HGPS cell (cell line): ENCODE measurements around a stretch of chr7.

GRCh38 chr7:36154103-36155135 lies 1.4 kb downstream of the EEPD1 start:
- RRBS = no CpG with 5 or more reads among the region's 46 CpGs

DNA sequence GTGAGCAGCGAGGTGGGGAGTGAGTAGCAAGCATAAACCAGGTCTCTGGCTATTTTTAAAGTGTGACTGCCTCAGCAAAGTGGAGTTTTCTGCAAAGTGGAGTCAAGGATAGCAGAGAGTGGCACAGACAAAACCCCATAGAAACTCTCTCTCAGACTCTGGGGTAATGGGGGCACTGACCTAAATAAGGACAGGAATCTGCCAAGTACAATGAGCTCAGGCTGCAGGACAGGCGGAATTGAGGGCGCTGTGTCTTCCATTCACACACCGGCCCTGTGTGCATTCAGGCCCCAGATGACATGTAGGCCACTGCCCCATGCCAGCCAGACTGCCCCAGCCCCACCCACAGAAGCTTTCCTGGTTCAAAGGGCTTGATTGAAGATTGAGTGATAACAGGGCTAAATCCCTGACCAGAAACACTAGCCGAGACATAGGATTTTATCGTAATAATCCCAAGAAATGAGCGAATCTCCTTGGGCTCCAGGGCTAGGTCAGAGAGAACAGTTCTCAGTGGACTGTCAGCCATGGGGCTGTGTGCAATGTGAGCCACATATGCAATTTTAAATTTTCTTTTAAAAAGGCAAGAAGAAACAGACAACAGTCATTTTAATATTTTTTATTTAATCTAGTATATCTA lies 52.8 kb downstream of the EEPD1 start:
- RRBS = no CpG with 5 or more reads among the region's 7 CpGs

DNA sequence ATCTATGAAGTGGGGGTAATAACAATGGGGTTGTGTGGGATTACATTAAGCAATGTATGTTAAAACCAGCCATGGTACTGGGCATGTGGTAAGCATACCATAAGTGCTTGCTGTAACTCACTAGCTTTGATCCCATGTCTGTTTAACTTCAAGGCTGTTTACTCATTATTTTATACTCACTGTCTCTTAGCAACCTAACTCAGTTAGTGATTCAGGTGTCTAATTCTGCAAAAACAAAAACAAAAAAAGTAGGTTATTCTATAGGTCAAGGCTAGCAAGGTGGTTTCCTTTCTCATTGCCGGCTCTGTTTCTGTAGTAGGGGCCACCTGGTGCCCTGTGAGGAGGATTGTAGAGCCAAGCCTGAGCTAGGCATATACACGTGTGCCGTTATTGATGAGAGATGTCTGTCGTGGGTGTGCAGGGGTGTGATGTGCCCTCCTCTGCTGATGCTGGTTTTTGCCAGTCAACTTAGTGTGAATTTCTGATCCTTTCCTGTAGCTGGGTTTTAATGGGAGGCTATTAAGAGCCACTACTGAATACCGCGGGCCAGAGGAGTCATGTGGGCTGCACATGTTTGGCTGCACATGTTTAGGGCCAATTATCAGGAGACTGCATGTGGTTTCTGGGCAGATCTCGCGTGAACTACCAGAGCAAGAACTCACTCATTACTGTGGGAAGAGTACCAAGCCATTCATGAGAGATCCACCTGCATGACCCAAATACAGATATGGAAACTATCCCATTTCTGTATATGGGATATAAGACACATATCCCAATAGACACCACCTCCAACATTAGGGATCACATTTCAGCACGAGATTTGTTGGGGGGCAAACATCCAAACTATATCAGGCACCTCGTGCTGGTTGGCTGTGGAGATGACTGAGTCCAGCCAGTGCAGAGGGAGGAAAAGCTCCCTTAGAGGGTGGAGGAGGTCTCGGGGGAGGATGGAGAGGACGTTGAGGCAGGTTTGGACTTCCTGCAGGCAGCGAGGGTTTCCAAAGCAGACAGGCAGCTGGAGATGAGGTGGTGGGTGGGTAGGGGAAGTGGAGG lies 56.3 kb downstream of the EEPD1 start:
- RRBS = no CpG with 5 or more reads among the region's 13 CpGs

DNA sequence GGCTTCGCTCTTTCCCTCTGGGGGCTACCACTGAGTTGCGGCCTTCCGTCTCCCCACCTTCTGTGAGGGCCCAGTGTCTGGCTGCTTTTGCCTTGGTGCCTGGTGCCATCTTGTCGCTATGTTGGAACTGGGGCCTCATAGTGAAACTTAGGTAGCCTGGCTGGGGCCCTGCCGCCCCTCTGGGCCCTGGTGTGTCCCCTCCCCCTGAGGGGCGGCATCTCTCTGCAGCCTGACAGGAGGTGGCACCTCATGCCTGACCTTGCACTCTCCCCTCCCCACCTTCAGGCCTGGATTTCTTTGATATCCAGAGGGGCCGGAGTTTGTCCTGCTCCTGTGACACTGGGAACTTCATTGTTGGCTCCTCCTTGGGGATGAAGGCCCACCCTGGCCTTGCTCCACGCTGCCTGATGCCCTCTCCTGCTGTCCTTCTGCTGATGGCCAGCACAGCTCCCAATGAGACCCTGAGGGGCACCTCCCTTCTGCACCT lies 144.2 kb downstream of the ANLN start:
- RRBS = no CpG with 5 or more reads among the region's 8 CpGs

- RRBS = no CpG with 5 or more reads among the region's 2 CpGs
These were observed 129.9 kb downstream of the AOAH start for GRCh38 chr7:36594437-36594702.

- RRBS = no CpG with 5 or more reads among the region's 4 CpGs
These were observed 79.3 kb downstream of the AOAH start for GRCh38 chr7:36644863-36645429.

DNA sequence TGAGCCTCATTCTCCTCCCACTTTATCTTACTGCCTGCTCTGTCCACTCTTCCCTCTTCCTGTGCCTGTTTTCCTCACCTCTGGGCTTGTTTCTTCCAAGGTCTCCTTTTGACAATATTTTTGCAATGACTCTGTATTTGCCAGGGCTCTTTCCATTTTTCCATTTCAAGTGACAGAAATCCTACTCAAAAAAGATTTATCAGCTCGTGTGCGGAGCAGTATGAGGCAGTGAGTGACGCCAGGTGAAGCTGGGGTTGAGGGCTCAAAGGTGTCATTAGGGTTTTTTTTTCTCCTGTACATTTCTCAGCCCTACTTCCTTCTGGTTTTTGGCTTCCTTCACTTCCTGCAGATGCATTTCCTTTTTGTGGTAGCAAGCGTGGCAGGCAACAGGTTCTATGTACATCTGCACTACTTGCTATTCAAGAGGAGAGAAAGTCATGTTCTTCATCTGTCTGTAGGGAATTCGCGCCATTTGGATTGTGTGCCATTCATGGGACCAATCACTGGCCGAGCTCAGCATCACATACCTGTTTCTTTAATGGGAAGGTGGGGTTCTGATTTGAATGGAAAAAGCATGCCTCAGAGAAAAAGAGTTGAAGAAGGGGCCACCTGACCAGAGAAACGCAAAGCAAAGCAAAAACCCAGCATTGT lies 52.8 kb upstream of the AOAH start:
- RRBS = no CpG with 5 or more reads among the region's 8 CpGs

DNA sequence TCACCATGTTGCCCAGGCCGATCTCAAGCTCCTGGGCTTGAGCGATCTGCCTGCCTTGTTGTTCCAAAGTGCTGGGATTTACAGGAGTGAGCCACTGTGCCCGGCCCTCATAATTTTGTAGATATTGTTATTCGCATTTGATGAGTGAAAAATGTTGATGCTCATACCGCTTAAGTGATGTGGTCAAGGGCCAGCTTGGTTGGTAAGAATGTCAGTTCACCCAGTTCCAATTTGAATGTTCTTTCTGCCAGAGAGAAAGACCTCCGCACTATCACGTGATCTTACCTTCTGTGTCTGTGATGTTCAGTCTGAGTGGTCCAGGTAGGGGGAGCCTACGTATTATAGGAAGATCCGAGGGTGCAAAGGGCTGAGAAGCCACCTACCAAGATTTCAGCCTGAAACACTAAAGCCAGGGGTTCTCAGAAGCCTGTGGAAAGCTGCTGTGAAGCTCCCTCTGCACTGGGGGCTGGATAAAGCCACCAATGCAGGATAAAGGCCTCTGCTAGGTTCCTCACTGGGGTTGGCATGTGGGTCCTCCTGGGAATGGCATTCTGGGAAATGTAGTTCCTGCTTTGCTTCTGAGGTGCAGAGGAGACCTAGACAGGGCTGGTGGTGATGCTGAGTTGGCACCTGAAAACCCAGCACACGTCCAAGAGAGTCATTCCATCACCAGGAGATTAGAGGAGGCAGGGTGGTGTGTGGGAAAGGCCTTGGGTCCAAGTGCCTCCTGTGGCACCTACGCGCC lies 64.6 kb upstream of the AOAH start:
- RRBS = no CpG with 5 or more reads among the region's 12 CpGs

GRCh38 chr7:36945729-36946378 lies 221.6 kb upstream of the AOAH start:
- RRBS = no CpG with 5 or more reads among the region's 6 CpGs

DNA sequence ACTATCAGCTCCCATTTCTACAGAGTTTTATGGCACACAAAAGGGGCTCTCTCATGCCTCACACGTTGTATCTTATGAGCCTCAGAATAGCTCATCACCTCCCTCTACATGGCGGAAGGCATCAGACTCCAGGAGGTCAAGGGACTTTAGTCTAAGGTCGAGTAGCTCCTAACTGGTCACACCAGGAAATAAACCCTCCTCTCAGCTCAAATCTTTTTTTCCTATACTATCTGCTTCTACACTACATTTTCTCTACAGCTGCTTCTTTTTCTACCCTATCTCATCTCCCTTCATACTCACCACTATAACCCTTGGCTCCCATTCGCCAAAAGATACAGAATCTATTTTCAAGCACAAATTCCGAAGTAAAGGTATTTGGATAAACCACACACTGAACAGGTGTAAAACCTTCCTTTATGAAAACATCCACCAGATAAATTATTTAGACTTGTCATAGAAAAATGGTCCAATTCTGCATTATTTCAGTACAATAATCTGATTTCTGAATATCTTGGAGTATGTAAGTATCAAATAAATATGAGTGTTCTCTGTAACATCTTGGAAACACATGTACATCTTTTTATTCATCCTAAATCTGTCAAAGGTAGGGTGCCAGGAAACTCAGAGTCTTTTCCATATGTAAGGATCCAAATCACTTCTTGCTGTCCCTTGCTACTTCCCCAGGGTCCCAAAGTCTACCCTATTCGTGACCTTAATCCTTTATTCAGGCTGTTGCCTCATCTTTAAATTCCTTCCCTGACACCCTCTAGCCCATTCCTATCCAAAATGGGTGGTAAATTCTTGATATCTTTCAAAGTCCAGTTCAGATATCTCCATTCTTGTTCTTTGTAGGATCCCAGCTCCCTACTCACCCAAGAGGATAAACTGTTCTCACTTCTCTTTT lies 231.0 kb upstream of the AOAH start:
- RRBS = no CpG with 5 or more reads among the region's 6 CpGs

GRCh38 chr7:37333020-37333527 lies 115.6 kb downstream of the ELMO1 start:
- RRBS = no CpG with 5 or more reads among the region's 1 CpG

DNA sequence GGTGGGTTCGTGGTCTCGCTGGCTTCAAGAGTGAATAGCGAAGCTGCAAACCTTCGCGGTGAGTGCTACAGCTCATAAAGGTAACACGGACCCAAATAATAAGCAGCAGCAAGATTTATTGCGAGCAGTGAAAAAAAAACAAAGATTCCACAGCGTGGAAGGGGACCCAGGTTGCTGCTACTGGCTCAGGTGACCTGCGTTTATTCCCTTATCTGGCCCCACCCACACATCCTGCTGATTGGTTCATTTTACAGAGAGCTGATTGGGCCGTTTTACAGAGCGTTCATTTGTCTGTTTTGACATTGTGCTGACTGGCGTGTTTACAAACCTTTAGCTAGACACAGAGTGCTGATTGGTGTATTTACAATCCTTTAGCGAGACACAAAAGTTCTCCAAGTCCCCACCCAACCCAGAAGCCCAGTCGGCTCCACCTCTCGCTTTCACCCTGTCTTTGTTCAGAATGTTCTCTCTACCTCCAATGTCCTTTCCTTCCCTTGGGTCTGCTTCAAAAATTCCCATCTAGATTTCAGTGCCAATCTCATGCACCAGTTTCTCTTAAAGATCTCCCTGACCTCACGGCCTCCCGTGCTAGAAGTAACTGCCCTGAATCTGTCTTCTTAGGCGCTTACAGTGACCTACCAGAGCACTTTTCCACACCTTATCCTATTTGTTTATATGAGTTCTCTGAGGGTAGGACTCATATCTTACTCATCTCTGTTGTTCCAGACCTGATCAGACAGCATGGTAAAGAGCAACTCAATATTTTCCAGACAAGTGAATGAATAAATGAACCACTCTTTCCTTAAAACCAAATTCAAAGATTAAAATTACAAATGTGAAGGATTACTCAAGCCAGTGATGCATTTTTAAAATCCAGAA lies 95.0 kb downstream of the ELMO1 start:
- RRBS = no CpG with 5 or more reads among the region's 18 CpGs

DNA sequence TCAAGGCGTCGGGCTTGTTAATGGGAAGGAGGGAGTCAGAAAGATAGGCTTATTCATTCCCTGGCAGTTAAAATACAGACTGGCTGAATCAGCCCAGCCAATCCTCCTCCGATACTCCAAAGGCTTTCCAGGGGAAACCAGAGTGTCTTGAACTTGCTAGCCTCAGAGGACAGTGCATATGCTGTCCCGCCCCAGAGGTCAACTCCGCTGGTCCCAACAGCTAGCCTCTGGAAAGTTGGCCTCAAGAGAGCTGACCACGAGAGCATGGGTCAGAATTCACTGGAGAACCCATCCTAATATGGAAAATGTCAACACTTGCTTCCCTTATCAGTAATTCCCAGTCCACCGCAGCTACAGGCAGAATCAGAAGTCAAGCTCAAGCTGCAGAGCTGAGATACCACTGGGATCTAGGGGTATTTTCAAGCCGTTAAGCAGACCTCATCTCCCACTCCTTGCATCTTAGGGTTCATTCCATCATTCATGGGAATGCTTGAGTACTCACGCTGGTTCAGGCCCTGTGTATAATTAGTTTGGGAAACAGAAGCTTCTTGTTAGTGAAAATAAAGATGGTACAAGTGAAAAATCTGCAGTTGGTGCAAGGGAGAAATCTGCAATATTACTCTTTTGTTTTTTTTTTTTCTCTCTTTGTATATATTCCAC lies 42.9 kb downstream of the ELMO1 start:
- RRBS = no CpG with 5 or more reads among the region's 9 CpGs

DNA sequence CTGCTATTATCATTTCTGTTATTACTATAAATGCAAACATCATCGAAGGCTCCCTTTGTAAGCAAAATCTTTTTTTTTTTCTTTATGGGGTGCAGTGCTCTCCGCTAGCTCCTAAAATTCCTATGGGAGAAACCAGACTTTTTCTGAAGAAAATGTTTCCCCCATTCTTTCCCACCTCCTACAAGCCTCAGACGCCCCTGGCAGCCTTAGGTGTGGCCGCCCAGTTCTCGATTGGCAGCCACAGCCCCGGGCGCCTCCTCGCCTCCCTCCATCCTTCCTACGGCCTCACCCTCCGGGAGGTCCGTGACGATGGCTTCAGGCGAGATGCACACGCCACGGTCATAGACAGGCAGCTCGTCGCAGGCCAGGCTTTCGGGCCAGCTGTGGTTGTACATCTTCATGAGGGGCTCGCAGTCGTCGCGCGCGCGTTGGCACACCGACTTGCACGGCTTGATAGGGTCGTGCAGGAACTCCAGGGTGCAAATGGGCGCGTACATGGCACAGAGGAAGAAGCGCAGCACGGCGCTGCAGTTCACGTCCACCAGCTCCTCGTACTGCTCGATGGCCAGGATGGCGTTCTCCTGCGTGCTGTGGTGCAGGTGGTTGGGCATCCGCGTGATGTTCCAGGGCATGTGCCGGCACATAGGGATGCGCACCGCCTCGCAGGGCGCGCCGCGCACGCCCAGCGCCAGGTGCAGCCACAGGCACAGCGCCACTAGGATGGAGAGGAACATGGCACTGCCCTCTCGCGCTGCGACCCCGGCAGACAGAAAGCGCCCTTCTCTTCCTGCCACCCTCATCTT lies 612 bp downstream of the SFRP4 start:
- RRBS = 33% methylated on average over 5 of the region's 56 CpGs

GRCh38 chr7:38276065-38276861 lies 98.2 kb downstream of the STARD3NL start:
- RRBS = no CpG with 5 or more reads among the region's 7 CpGs

- RRBS = no CpG with 5 or more reads among the region's 7 CpGs
These were observed 138.8 kb downstream of the STARD3NL start for GRCh38 chr7:38316743-38317272.

GRCh38 chr7:38334393-38334955 lies 156.4 kb downstream of the STARD3NL start:
- RRBS = no CpG with 5 or more reads among the region's 5 CpGs

DNA sequence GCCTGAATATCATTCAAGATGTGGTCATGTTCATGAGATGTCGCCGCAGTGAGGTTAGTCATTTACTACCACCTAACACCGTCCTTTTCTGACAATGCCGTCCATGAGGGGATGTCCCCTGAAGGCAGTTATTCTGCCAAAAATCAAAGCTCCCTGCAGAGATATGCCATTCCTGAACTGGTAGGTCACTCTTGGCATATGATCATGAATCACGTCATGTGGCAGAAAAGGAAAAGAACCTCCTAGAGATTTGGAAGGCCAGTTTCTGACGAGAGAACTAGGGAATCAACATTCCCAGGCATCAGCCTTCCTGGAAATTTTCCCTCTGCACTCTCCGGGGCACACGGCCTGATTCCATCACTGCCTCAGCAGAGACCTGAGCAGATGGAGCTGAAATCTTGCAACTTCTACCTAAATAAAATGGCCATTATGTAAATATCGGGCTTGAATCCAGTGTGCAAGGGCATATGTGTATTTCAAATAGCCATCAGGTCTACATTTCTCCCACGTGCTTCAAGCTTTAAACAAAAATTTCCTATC lies 46.7 kb downstream of the AMPH start:
- RRBS = no CpG with 5 or more reads among the region's 10 CpGs

- RRBS = no CpG with 5 or more reads among the region's 61 CpGs
These were observed 152.0 kb upstream of the YAE1 start for GRCh38 chr7:39413867-39414858.

- RRBS = no CpG with 5 or more reads among the region's 43 CpGs
These were observed 13.9 kb upstream of the RALA start for GRCh38 chr7:39609030-39610309.